Karpas-422 (cell line): ENCODE measurements around the gene UQCC5.

- PRO-cap, result no peak
- RAMPAGE, long total RNA, result no peak
Observed at GRCh38 chr3:52485694-52485946, 9.5 kb upstream of the STAB1 start.

- PRO-cap, result no peak
- RAMPAGE, long total RNA, result no peak
Observed at GRCh38 chr3:52490928-52491508, 4.1 kb upstream of the STAB1 start.

GRCh38 chr3:52524936-52525621 is 8.6 kb downstream of the NT5DC2 start:
- PRO-cap, result no peak
- RAMPAGE, long total RNA, result no peak

GRCh38 chr3:52536259-52536865 is at the start of gene UQCC5:
Gene UQCC5 (plus strand): TSS chr3:52536605.
- PRO-cap, result bidirectional peak, plus-strand start at chr3:52536728, minus-strand start at chr3:52536313; unidirectional peak, plus-strand start at chr3:52536728
- RAMPAGE, long total RNA, result start-site peak on the plus strand at chr3:52536601-52536609, 95 and 175 reads in 2 replicates; start-site peak on the plus strand at chr3:52536674-52536679, 38 and 48 reads in 2 replicates

- PRO-cap, result no peak
- RAMPAGE, long total RNA, result no peak
Observed at GRCh38 chr3:52617157-52617706, 68.6 kb upstream of the GNL3 start.

GRCh38 chr3:52793893-52794462 is 618 bp upstream of the ITIH3 start:
- PRO-cap, result no peak
- RAMPAGE, long total RNA, result no peak

DNA sequence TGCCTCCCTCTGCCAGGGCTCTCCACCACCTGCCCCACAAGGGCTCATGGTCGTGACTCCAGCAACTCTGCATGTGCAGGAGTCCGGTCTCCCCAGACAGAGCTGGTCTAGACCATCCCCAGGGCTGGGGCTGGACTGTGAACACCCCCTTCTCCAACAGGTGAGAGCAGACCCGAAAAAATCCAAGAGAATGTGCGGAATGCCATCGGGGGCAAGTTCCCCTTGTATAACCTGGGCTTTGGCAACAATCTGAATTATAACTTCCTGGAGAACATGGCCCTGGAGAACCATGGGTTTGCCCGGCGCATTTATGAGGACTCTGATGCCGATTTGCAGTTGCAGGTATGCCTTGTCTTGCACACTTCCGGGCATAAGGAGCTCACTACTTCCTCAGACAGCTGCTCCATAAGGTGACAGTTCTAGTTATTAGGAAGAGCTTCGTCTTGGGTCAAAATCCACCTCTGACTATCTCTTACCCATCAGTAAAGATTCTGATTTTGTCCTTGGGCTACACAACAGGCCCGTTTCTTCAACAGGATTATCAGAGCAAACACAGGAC is 6.3 kb downstream of the ITIH3 start:
- PRO-cap, result no peak
- RAMPAGE, long total RNA, result no peak

DNA sequence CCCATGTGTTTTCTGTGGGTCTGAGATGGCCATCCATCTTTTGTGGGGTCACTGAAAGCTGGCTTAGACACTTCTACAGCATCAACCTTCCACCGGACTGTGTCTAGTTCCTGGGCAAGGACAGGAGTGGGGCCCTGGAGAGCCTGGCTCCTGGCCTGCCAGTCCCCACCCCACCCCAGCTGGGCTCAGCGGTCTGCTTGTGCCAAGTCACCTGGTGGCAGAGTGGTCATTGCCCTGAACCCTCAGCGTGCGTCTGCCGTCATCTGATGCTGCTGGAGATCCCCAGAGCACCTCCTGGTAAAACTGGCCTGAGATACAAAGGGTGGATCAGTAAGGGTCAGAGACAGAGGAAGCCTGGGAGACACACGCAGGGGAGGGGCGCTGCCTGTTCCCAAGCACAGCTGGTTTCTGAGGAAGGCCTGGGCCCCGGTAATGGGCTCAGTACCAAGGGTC is 16.7 kb downstream of the ITIH4 start:
- PRO-cap, result no peak
- RAMPAGE, long total RNA, result no peak

DNA sequence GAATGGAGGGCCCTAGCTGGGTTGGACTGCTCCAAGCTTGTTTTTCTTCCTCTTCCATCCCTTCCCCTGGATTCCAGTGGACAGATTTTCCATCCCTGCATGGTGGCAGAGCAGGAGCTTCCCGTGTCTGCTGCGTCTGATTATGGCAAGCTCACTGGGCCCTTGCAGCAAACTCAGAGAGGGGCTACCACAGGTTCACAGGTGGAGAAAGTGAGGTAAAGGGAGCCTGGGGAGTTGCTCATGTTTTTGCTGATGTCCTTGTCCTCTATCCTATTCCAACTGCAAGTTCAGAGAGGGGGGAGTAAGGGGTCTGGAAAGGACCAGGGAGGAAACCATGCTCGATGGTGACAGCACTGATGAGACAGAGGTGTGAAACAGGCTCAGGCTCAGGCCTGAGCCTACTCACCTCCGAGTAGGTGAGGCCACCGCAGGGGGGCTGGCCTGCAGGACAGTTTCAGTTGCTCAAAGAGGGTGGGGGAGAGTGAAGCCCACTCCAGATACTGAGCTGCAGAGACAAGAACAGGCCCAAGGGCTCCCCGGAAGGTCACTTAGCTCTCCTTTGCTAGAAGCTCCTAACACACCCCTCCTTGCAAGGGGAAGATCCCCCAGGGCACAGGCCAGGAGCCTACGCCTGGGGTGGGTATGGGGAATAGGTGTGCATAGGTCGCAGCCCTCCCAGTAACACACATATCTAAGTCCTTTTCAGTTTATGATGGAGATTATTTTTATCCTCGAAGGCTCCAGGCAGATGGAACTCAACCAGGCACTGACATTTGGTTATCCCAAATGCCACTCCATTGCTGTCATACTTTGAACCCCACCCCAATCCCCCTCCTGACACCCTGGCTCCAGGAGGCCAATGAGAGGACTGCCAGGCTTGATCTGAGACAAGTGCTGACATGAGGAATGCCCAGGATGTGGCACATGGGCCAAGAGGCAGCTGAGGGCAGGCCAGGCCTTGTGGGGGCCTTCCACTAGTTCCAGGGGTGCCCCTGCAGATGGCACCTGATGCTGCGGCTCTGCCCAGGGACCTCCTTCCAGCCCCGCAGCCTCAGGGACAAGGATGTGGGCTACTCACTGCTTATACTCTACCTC is 911 bp upstream of the MUSTN1 start:
- PRO-cap, result no peak
- RAMPAGE, long total RNA, result no peak

DNA sequence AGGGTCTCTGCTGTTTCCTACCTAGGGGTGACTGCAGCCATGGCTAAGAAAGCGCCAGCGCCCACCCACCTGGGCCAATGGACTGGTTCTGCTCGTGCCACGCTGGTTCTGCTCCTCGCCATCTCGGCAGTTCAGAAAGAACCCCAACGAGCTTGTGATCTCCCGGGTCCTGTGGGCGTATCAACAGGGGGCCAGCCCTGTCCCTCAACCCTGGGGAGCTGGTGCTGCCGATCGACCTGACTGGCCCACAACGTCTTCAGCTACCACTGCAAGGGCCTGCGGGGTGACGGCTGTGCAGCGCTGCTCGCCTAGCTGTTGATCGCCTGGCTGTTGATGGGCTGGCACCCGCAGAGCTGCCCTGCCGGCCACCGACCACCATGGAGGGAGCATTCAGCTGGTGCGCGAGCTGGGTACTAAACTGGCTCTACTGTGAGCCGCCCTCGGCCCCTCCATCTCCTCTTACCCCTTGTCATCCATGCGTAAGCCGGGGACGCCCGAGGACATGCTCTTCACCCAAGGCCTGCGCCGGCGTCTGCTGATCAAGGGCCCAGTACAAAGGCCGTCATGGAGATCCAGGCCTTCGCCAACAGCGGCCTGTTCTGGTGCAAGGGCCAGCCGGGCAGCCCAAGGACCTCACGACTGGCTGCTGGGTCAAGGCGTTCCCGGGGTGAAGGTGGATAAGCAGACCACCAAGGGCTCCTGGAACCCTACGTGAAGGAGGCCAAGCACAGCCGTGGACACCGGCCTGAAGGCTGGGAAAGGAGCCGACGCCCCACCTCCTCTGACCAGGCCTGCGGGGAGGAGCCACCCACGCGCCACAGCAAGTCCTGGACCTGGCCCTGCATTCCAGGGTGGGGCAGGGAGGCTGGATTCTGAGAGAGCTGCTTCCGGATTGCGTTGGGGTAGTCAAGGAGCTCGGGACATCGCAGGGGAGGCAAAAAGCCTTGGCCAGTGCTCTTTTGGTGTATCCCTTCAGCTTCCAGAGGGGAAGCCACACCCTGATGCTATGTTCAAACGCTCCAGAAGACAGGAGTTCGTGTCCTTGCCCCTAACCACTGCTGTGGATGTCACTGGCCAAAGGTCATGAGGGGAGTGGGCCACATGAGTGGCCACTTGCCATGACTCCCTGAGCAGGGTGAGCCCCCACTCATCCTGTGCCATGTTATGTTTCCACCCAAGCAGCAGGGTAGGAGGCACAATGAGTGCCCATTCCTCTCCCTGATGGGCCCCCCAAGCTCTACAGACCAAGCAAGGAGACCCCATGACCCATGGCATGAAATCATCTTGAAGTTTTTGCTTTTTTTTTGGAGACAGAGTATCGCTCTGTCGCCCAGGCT is 46.8 kb downstream of the SFMBT1 start:
- PRO-cap, result no peak
- RAMPAGE, long total RNA, result no peak

GRCh38 chr3:53046194-53047383 is 716 bp upstream of the SFMBT1 start:
- PRO-cap, result no peak
- RAMPAGE, long total RNA, result no peak

GRCh38 chr3:53084185-53085153 is 38.6 kb upstream of the SFMBT1 start:
- PRO-cap, result no peak
- RAMPAGE, long total RNA, result no peak

DNA sequence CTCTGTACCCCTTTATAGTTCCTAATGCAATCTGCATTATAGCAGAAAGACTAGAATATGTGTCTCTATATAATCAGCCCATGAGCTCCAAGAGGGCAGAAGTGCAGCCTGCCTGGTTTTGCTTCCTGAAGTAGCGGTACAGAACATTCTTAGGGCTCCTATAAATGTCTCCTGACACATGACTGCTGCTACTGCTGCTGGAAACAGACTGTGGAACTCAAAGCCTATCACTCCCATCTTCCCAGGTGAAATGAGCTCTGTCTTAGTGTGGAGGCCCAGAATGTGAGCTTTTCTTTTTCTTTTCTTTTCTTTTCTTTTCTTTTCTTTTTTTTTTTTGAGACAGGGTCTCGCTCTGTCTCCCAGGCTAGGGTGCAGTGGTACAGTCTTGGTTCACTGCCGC is 1.6 kb upstream of the RFT1 start:
- PRO-cap, result no peak
- RAMPAGE, long total RNA, result no peak

- PRO-cap, result no peak
- RAMPAGE, long total RNA, result no peak
Observed at GRCh38 chr3:53170129-53171016, 9.4 kb downstream of the PRKCD start.

DNA sequence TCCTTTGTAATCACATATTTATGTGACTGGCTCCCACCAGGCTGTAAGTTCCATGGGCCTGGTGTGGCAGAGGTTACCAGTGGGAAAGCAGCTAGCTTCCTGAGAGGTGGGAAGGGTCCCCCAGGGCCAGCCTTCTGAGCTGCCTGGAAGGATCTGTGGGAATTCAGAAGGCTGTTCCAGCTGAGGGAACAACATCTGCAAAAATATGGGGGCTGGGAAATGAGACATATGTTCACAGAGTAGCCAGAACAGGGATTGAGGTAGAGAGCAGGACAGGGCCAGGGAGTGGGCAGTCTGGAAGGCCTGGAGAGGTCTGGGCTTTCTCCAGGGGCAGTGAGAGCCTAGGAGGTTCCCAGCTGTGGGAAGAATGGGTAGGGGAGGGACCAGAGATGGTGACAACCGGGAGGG is 10.5 kb downstream of the PRKCD start:
- PRO-cap, result no peak
- RAMPAGE, long total RNA, result no peak

DNA sequence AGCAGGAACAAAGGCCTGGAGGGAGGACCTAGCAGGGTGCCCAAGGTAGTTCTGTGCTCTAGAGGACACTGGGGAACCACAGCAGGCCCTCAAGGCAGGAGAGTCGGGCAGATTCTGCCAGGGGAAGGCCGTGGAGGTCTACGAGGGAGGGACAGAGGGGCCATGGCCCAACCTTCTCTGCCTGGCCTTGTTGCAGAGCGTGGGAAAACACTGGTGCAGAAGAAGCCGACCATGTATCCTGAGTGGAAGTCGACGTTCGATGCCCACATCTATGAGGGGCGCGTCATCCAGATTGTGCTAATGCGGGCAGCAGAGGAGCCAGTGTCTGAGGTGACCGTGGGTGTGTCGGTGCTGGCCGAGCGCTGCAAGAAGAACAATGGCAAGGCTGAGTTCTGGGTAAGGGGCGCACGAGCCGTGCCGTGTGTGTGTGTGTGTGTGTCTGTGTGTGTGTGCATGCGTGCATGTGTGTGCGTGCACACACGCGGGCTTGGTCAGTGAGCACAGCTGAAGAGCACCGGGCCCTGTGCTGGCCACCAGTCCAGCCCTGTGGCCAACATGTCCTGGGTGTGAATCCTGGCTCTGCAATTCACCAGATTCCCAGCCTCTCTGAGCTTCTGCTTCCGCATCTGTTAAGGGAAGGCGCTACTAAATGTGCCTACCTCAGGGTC is 18.5 kb downstream of the PRKCD start:
- PRO-cap, result no peak
- RAMPAGE, long total RNA, result no peak

DNA sequence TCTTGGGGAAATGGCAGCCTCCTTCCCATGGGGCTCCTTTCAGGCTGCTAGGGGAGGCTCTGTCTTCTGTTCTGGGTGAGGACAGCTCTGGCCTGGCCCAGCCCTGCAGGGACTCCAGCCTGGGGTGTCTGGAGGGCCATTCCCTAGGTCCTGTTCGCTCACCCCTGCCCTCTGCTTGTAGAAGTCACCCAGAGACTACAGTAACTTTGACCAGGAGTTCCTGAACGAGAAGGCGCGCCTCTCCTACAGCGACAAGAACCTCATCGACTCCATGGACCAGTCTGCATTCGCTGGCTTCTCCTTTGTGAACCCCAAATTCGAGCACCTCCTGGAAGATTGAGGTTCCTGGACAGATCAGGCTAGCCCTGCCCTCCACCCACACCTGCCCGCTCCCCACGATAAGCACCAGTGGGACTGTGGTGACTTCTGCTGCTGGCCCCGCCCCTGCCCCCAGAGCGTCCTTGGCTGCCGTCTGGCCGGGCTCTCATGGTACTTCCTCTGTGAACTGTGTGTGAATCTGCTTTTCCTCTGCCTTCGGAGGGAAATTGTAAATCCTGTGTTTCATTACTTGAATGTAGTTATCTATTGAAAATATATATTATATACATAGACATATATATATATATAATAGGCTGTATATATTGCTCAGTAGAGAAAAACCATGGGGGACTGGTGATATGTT is 31.1 kb downstream of the PRKCD start:
- PRO-cap, result no peak
- RAMPAGE, long total RNA, result no peak

GRCh38 chr3:53264465-53265052 is 8.7 kb upstream of the TKT start:
- PRO-cap, result no peak
- RAMPAGE, long total RNA, result no peak

GRCh38 chr3:53269782-53270788 is 14.3 kb upstream of the TKT start:
- PRO-cap, result no peak
- RAMPAGE, long total RNA, result no peak

- PRO-cap, result no peak
- RAMPAGE, long total RNA, result no peak
Observed at GRCh38 chr3:53841122-53841671, 5.0 kb downstream of the CHDH start.